Testis (tissue), 5 donors: ENCODE results near the gene PGS1.

- PRO-cap, 3 experiments, result peak in 2 of 3 experiments; most common minus-strand start chr17:78359667 (in 2)
- RAMPAGE, long total RNA, 2 experiments, result no peak in any of the 2 experiments
- RRBS, result 2% methylated on average over 24 of the region's 69 CpGs
Measured at GRCh38 chr17:78359359-78360024, 385 bp downstream of the SOCS3 start.

DNA sequence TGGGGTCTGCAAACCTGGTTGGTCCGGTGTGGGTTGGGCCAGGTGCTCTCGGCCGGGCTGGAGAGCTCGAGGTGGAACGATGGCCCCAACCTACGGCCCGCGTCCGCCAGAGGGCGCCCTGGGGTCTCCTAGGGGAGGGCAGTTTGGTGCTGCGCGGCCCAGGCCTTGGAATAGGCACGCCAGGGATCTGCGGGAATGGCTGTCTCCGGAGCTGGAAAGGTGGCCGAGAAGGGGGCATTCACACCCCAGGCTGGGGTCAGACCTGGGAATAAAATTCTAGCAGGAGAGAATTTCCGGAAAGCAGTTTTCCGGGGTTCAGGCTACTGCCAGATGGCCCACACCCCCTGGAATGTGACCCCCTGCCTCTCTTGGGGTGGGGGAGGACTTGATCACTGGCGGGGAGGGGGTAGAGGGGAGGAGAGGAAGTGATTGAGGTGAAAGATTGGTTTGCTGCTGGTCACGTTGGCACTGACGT, 1.0 kb upstream of the SOCS3 start:
- PRO-cap, 3 experiments, result no peak in any of the 3 experiments
- RAMPAGE, long total RNA, 2 experiments, result no peak in any of the 2 experiments
- RRBS, result 6% methylated on average over 3 of the region's 21 CpGs

GRCh38 chr17:78378115-78378794, at the start of gene PGS1:
Gene PGS1, plus strand, starts transcription at chr17:78378649.
- PRO-cap, 3 experiments, result peak in 3 of 3 experiments; most common plus-strand start chr17:78378649 (in 3); most common minus-strand start chr17:78378530 (in 3)
- RAMPAGE, long total RNA, 2 experiments, result start-site peak on the plus strand in 2 of 2 experiments, at chr17:78378655-78378674 at its widest, 36 to 44 reads per replicate
- RRBS, result 5% methylated on average over 3 of the region's 61 CpGs

- PRO-cap, 3 experiments, result no peak in any of the 3 experiments
- RAMPAGE, long total RNA, 2 experiments, result no peak in any of the 2 experiments
- RRBS, result no CpG with 5 or more reads among the region's 6 CpGs
Measured at GRCh38 chr17:78397685-78397868, 19.1 kb downstream of the PGS1 start.

DNA sequence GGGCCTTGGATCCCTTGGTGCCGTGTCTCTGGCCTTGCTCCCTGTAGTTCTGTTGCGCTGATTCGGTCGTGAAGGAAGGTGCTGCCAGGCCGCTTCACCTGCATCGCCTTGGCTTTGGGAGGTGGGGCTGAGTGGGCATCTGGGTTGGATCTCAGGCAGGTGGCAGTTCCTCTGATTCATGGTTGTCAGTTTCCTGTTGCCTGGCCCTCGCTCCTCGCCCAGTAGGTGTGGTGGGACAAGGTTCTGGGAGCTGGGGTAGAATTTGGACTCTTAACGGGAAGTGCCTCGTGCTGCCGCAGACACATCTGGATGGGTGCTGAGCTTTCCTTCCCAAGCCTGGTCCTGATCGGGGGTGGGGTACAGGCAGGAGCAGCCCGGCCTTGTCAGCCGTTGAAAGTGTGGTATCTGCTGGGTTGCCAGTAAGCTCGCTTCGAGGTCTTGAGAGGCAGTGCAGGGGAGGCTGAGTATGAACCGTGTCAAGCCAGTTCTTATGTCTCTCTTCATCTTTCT, 30.2 kb downstream of the PGS1 start:
- PRO-cap, 3 experiments, result no peak in any of the 3 experiments
- RAMPAGE, long total RNA, 2 experiments, result no peak in any of the 2 experiments
- RRBS, result no CpG with 5 or more reads among the region's 17 CpGs

DNA sequence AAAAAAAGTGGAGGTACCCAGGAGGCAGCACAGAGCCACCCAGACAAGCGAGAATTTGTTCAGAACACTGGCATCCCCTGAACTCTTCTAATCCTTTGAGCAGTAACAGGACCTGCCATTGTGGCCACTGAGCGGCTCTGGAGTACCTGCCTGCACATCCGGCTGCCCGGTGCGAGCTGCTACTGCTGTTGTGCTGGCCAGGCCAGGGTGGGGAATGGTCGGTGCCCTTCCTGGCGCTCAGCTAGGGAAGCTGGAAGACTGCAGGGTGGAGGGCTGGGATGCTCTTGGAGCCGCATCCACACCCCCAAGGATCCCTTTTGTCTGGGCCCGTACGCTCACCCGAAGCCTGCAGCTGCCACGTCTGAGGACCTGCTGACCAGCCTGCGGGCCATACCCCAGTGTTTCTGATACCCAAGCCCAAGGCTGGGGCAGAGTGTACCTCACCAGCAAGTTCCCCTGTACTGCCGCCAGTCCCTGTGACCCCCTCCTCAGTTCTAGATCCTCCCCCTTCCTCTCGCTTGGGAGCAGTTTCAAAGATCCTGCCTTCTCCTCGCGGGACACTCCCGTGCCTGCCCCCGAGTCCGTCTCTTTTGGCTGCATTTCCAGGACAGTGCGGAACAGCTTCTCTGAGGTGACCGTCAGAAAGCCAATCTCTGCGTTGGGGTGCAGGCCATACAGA, 49.7 kb downstream of the PGS1 start:
- PRO-cap, 3 experiments, result no peak in any of the 3 experiments
- RAMPAGE, long total RNA, 2 experiments, result no peak in any of the 2 experiments
- RRBS, result no CpG with 5 or more reads among the region's 23 CpGs

DNA sequence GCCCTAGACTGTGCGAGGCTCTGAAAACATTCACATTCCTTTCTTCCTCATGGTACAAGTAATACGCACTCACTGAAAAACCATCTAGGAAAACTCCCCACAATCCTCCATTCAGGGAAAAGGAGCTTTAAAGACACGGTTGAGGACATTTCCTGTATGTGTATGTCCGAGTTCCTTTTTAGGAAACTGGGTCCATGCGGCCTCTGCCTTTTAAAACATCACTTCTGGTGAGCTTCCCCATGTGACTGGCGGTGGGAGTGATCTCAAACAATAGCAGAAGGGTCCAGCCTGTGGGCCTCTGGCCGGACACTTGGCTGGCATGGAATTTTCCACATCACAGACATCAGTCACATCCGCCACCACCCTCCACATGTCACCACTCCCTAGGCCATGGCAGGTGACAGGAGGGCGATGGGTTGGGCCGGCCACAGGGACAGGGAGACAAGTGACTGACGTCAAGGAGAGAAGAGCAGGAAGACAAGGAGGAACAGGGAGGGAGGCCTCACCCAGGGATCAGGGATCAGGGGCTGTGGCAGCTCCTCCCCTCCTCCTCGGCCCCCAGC, 83.8 kb downstream of the DNAH17 start:
- PRO-cap, 3 experiments, result no peak in any of the 3 experiments
- RAMPAGE, long total RNA, 2 experiments, result no peak in any of the 2 experiments
- RRBS, result no CpG with 5 or more reads among the region's 12 CpGs

- PRO-cap, 3 experiments, result no peak in any of the 3 experiments
- RAMPAGE, long total RNA, 2 experiments, result no peak in any of the 2 experiments
- RRBS, result 97% methylated on average over 2 of the region's 23 CpGs
Measured at GRCh38 chr17:78530003-78530564, 47.1 kb downstream of the DNAH17 start.

DNA sequence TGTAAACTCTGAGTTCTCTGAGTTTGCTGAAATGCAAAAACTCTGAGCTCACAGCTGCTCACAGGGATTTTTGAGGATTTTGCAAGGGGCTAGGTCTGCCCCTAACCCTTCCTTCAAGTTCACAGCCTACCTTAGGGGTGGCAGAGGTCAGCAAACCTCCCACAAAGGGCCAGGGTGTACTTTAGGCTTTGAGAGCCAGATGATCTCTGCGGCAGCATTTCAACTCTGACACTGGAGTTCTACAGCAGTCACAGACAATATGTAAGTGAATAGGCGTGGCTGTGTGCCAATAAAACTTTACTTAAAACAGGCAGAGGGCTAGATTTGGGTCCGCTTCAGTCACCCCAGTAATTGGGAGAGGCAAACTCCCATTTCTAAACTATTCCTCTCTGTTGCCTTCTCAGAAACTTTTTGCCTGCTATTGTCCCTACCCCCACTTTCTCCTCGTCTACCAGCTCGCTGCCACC, 19.6 kb upstream of the DNAH17 start:
- PRO-cap, 3 experiments, result no peak in any of the 3 experiments
- RAMPAGE, long total RNA, 2 experiments, result no peak in any of the 2 experiments
- RRBS, result no CpG with 5 or more reads among the region's 5 CpGs

DNA sequence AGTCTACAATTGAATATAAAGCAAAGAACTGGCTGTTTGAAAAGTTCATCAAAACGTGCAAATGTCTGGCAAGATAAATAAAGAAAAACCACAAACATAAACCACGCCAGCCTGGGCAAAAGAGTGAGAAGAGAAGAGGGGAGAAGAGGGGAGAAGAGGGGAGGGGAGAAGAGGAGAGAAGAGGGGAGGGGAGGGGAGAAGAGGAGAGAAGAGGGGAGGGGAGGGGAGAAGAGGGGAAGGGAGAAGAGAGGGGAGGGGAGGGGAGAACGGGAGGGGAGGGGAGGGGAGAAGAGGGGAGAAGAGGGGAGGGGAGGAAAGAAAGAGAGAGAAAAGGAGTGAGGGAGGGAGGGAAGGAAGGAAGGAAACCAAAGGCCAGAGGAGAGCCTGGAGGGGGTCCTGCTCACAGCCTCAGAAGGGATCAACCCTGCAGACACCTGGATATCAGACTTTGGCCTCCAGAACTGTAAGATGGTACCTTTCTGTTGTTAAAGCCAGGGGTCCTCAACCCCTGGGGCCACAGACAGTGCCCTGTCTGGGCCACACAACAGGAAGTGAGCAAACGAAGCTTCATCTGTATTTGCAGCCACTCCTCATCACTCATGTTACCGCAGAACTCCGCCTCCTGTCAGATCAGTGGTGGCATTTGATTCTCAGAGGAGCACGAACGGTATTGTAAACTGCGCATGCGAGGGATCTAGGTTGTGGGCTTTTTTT, 54.5 kb upstream of the DNAH17 start:
- PRO-cap, 3 experiments, result no peak in any of the 3 experiments
- RAMPAGE, long total RNA, 2 experiments, result no peak in any of the 2 experiments
- RRBS, result no CpG with 5 or more reads among the region's 10 CpGs

GRCh38 chr17:78718453-78719190, 63.5 kb downstream of the CYTH1 start:
- PRO-cap, 3 experiments, result no peak in any of the 3 experiments
- RAMPAGE, long total RNA, 2 experiments, result no peak in any of the 2 experiments
- RRBS, result no CpG with 5 or more reads among the region's 10 CpGs

GRCh38 chr17:78722821-78724248, 58.7 kb downstream of the CYTH1 start:
- PRO-cap, 3 experiments, result peak in 3 of 3 experiments; most common minus-strand start chr17:78723558 (in 3)
- RAMPAGE, long total RNA, 2 experiments, result no peak in any of the 2 experiments
- RRBS, result 57% methylated on average over 3 of the region's 40 CpGs

- PRO-cap, 3 experiments, result no peak in any of the 3 experiments
- RAMPAGE, long total RNA, 2 experiments, result no peak in any of the 2 experiments
- RRBS, result no CpG with 5 or more reads among the region's 7 CpGs
Measured at GRCh38 chr17:78747777-78748647, 34.1 kb downstream of the CYTH1 start.

- PRO-cap, 3 experiments, result no peak in any of the 3 experiments
- RAMPAGE, long total RNA, 2 experiments, result no peak in any of the 2 experiments
- RRBS, result no CpG with 5 or more reads among the region's 16 CpGs
Measured at GRCh38 chr17:78774342-78775537, 7.3 kb downstream of the CYTH1 start.

GRCh38 chr17:78781038-78782038, 735 bp downstream of the CYTH1 start:
- PRO-cap, 3 experiments, result peak in 3 of 3 experiments; most common plus-strand start chr17:78781859 (in 2); most common minus-strand start chr17:78781645 (in 3)
- RAMPAGE, long total RNA, 2 experiments, result no peak in any of the 2 experiments
- RRBS, result 2% methylated on average over 21 of the region's 88 CpGs

- PRO-cap, 3 experiments, result no peak in any of the 3 experiments
- RAMPAGE, long total RNA, 2 experiments, result no peak in any of the 2 experiments
- RRBS, result 96% methylated on average over 7 of the region's 35 CpGs
Measured at GRCh38 chr17:78798337-78799201, 16.5 kb upstream of the CYTH1 start.

DNA sequence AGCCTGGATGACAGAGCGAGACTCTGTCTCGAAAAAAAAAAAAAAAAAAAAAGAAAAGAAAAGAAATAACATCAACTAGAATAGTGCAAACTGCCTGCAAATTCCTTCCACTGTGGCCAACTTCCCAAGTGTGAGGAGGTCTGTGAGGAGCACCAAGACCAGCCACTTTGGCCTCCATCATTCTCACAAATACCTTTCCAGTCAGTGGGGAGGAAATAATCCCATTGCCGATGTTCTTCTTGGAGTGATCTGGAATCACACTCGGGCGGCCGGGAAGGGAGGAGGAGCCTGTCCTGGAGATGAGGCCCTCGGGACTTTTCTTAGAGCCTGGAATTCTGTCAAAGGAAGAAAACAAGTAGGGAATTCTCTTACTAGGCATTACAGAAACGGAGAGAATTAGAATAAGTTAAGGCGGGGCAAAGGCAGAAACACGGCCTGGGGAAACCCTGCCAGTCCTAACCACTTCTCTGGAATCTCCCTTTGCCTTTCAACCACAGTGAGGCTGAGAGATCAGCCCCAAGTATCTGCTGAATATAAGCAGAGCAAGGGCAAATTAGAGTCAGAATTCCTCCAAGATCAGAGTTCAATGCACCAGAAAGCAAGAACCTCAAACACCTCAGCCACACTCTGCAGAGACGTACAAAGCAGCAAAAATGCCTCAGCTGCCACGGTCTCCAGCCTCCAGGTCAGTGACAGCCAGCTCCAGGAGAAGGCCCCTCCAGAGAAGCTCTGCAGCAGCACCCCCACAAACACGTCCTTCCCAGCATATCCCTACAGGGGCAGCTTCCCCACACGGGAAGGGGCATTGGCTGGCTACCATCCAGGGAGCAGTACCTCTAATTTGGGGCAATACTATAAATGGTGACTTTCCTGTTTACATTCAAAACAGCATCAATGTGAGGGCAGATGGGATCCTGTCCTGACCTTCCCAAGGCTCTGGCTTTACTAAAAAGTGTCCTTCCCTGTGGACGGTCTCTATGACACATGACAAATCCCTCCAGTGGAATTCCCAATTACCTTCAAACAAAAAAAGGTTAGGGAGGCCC, 27.6 kb downstream of the USP36 start:
- PRO-cap, 3 experiments, result no peak in any of the 3 experiments
- RAMPAGE, long total RNA, 2 experiments, result no peak in any of the 2 experiments
- RRBS, result no CpG with 5 or more reads among the region's 15 CpGs

- PRO-cap, 3 experiments, result no peak in any of the 3 experiments
- RAMPAGE, long total RNA, 2 experiments, result no peak in any of the 2 experiments
- RRBS, result no CpG with 5 or more reads among the region's 15 CpGs
Measured at GRCh38 chr17:78828271-78829200, 12.1 kb downstream of the USP36 start.

- PRO-cap, 3 experiments, result no peak in any of the 3 experiments
- RAMPAGE, long total RNA, 2 experiments, result start-site peak on the plus strand in 1 of 2 experiments, at chr17:78853852-78853878 at its widest, 17 reads per replicate
- RRBS, result no CpG with 5 or more reads among the region's 18 CpGs
Measured at GRCh38 chr17:78853494-78854394, 13.1 kb upstream of the USP36 start.

DNA sequence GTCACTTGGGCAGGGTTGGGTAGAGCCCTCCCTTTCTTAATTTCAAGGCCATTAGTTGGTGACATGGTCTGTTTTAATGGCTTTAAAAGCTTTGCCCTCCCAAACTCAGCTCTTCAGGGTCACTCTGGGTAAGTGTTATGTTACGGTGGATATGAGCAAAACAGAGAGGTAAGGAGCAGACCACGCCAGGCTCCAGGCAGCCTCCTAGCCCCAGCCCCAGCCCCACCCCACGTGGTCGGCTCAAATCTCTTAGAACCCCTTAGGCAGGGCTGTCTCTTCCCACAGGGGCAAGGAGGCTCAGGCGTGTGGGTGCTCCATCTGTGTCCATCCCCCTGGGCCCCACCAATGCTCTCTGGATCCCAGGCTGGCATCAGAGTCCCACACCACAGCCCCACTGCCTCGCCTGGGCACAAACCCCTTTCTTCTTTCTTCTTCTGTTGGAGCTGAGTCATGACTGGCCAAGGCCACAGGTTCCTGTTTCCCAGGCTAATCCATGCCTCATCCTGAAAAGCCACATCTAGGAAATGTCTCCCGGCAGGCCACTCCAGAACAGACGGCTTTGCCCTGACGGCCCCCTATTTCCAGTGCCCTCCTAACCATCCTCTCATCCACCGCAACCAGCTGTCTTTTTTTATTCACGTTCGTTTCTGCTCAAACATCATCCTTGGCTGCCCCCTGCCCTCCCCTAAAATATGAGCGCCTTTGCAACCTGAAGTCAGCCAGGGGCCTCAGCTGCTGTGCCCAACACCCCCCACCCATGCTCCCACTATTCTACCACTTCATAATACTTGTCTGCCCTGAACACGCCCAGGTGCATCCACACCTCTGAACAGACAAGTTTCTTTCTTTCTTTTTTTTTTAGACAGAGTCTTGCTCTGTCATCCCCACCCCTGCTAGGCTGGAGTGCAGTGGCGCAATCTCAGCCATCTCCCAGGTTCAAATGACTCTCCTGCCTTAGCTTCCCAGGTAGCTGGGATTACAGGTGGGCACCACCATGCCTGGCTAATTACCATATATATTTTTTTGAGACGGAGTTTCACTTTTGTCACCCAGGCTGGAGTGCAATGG, 27.2 kb downstream of the CEP295NL start:
- PRO-cap, 3 experiments, result no peak in any of the 3 experiments
- RAMPAGE, long total RNA, 2 experiments, result no peak in any of the 2 experiments
- RRBS, result no CpG with 5 or more reads among the region's 16 CpGs